PFSK-1 (cell line): ENCODE measurements around a stretch of chr6.

DNA sequence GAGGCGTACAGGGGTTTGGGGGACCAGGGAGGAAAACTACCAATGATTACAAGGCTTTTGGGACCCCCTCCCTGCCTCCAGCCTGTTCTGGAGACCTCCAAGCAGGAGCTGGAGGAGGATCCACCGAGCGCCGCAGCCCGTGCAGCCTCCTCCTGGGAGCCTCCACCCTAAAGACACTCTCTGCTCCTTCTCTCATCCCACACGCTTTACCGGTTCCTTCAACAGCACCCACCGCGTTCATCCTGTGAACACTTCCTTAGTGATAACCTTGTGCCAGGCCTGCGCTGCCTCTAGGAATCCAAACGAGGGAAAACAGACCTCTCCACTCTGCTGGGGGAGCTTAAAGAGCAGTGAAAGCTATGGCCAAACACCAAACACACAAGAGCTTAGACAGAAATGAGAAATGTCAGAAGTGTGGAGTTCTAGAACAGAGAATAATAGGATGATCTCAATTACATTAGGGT lies 28.3 kb upstream of the HLA-DRB5 start:
- RRBS = no CpG with 5 or more reads among the region's 11 CpGs

- RRBS = no CpG with 5 or more reads among the region's 1 CpG
Measured at GRCh38 chr6:32622314-32623484, 14.5 kb upstream of the HLA-DQA1 start.

DNA sequence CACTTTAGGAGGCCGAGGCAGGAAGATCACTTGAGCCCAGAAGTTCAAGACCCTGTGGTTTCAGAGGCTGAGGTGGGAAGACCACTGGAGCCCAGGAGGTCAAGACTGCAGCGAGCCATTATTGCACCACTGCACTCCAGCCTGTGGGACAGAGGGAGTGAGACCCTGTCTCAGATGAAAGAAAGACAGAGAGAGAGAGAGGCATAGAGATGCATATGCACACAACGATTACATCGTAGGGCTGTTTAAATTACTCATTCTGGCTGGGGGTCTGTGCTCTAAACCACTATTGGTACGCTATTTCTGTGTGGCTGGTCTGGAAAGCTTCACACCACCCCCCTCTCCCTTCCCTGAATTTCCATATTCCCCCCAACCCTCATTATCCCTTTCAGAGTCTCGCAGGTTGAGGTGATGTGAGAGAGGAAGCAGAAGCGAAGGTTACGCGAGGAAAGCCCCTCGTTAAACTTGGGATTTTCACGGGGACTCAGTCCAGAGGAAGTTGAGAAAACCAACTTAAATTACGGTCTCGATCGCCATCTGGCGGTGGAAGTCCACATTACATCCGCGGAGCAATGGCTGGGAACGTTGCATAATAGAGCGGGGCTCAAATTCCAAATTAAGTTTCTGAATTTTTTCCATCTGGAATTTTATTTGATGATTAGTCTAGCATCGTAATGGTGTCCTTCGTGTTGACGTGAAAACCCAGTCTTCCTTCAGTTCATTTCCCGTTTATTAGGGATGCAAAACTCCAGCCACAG lies 20.0 kb downstream of the HLA-DOB start:
- RRBS = no CpG with 5 or more reads among the region's 23 CpGs

DNA sequence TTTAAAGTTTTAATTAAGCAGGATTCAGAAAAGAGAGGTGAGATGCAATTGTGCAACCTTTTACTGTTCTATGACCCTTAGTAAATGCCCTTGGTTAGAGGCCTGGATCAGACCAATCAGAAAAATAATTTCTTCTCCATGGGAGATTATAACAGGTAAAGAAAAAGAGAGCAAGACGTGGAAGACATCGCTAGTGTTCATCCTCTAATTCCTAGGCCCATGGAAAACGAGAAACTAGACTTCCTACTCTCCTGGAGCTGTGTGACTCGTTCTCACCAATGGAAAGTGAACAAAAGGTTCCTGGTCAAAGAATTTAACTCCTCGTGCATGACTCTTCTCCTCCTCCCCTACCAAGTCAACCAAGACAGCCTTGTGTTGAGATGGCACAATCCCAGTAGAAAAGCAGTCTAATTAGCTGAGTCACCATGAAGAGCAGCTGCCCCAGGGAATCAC lies 2.7 kb upstream of the HLA-DOB start:
- RRBS = no CpG with 5 or more reads among the region's 5 CpGs

- RRBS = no CpG with 5 or more reads among the region's 11 CpGs
Measured at GRCh38 chr6:32830130-32830802, 8.3 kb downstream of the TAP2 start.

DNA sequence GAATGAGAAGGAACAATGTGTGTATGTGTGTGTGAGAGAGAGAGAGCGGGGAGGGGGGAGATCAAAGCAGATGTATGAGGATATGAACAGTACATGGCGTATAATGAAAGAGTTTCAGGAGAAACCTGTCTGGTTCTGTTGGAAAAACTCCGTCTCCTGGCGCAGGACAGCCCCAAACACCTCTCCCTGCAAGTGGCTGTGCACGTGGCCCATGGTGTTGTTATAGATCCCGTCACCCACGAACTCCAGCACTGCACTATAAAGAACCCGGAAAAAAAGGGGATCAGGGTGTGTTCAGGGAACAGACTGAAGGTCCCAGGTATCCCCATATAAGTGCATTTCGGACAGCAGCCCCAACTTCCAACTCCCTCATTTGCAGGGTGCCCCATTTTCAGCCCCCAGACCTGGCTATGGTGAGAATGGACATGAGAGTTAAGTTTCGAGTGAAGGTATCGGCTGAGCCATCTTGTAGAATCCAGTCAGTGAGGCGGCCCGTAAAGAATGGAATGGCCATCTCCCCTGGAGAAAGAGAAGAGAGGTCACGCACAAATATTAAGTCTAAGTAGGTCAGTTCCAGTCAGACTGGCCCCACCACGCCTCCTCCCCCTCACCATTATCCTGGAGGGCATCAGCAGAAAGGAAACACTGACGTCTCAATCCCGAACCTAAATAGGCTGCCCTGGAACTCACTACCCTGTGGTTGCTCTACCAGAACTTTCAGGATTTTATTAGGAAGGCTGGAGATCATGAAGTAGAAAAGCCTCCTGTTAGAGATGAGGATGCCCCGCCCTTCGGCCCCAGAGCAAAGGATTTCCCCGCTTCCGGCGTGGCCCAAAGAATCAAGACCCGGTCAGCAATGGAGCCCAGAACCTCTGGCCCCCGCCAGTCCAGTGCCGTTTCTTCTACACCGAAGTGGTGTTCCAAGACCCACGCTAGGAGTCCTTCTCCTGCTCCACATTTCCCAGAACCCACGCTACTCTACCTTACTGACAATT lies 1.2 kb downstream of the TAP1 start:
- RRBS = no CpG with 5 or more reads among the region's 28 CpGs

DNA sequence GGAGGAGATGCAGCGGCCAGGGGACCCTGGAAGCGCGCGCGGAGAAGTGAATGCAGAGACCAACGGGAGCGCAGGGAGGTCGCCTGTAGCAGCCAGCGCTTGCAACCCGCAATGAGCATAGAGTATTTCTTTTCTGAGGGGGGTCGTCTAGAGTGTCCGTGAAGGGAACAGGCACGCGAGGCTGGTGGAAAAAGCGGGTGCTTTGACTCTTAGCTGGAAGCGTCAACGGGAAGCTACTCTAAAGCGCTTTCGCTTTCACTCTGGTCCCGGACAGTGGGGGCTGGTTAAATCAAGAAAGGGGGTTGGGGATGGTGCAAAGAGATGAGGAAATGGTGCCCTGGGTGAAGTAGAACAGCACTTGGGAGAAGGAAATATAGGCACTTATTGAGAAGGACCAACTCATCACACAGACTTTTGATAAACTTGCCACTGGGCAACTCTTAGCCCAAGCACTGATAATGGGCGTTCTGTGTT lies 370 bp downstream of the PSMB9 start:
- RRBS = no CpG with 5 or more reads among the region's 21 CpGs

DNA sequence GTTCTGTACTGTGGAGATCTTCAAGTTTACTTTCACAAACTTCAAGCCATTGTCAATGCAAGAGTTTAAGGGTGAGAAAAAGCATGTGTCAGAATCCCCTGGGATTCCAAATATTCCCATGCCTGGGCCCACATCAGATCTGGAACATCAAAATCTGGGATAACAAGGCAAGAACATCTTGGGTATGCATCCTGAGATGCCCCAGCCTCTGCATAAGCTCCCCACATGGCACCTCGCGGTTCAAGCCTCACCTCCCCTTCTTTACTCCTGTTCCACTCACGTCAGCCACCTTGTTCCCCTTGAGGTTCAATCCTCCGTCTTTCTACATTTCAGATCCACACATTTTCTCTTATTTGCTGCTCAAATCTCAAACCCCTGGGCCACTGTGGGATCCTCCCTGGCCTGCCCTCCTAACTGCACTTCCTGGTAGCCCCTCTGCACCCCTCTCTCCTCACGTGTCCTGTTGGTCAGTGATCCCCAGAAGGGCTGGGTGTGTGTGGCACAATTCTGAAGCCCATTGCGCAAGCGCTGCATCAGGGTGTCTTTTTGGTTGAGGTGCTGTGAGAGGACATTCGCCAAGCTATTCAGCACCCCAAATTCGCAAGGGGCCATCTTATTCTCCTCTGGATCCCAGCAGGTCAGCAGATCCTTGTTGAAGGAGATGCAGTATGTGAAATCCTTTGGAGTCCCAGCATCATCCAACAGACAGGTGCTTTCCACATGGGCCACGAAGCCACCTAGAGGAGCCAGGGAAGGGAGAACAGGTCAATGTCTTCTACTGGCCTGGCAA lies 2.4 kb downstream of the HLA-DMB start:
- RRBS = no CpG with 5 or more reads among the region's 10 CpGs

DNA sequence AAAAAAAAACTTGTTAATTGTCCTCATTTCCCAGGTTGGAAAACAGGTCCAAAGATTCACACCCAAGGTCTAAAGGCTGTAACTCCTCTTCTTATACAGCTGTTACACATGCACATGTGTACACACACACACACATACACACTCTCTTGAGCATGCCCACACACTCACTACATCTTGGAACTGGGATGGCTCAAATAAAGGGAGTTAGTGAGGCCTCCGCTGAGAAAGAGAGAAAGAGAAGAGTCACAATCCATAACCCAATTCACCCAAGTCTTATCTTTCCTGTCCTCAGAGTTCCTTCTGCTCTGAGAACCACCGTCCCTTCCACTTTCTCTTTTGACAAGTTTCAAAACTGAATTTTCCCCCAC lies 3.1 kb upstream of the HLA-DMB start:
- RRBS = no CpG with 5 or more reads among the region's 2 CpGs

DNA sequence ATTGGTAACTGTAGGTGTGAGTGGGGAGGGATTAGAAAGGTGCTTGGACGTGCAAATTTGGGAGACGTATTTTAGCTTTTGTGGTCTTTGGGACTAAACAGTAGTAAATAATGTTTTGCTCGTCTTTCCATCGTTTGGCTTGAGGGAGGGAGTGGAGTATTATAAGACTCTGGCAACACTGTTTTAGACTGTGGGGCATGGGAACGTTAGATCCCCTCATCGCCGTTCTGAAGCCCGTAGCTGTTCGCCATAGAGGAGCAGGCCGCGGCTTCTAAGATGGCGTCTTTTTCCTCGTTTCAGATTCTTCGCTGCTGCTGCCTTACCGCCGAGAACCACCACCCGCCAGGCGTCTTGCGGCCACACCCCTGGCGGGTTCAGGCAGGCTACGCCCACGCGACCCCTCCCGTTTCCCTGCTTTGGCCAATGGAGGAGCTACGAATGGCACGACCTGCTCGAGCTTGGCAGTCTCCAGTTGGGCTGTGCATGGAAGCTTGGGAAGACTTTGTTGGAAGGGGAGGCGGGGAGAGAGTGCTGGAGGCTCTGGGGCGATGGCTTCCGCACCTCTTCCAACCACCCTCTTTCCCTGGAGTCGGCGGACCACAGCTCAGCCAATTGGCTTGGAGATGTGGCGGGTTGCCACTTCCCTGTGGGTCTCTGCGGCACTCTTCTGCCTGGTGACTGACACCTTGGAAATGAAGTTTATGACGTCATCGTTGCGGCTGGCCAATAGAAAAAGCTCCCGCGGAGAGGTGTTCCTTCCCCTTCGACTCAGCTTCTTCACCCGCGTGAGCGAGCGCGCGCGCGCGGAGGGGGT lies 3.1 kb downstream of the BRD2 start:
- RRBS = no CpG with 5 or more reads among the region's 49 CpGs

- RRBS = no CpG with 5 or more reads among the region's 9 CpGs
Measured at GRCh38 chr6:32976201-32977227, 8.1 kb downstream of the BRD2 start.

DNA sequence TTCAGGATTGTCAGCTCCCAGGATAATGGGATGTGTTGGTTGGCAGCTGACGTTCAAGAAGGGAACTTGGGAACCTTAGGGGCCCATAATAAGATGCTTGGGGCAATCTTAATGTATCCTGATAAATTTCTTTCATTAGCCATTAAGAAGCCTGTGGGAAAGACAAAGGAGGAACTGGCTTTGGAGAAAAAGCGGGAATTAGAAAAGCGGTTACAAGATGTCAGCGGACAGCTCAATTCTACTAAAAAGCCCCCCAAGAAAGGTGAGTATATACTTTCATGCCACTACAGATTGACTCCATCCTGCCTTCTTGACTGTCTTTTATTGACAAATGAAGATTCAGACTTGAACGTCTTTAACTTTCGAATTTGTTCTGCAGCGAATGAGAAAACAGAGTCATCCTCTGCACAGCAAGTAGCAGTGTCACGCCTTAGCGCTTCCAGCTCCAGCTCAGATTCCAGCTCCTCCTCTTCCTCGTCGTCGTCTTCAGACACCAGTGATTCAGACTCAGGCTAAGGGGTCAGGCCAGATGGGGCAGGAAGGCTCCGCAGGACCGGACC lies 11.9 kb downstream of the BRD2 start:
- RRBS = no CpG with 5 or more reads among the region's 14 CpGs

- RRBS = no CpG with 5 or more reads among the region's 5 CpGs
Measured at GRCh38 chr6:33088786-33089235, 13.0 kb downstream of the HLA-DPB1 start.

DNA sequence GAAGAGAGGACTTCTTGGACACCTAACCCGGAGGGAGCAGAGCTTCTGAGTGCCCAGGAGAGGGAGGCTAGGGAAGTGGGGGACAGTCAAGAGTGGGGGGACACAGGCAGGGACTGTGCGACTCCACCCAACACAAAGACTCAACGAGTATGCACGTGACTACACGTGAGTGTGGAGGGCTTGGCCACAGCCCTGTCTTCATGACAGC lies 30.3 kb downstream of the COL11A2 start:
- RRBS = 31% methylated on average over 1 of the region's 5 CpGs

DNA sequence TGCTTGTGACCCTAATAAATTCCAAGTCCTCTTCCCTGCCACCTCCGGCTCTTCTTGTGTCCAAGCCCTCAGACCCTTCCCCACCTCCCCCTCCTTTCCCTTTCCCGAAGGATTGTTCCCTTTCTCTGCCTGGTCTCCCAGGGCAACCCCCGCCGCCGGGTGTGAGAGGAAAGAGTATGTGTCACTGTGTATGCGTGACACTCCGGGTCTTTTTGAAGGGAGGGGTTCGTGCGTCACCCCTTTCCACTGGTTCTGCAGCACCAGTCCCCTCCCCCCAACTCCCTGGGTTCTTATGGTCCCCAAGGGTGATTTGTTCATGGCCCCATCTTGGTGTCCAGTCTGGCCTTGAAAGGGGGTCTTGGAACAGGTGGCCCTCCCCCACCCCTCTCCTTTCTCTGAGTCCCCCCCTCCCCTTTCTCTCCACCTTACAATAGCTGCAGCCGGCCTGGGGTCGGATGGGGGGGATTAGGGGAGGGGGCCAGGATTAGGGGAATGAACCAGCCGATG lies 1.5 kb upstream of the RING1 start:
- RRBS = 97% methylated on average over 4 of the region's 12 CpGs

GRCh38 chr6:33248864-33249683 lies 22.6 kb downstream of the VPS52 start:
- RRBS = 1% methylated on average over 13 of the region's 59 CpGs

- RRBS = 2% methylated on average over 12 of the region's 37 CpGs
Measured at GRCh38 chr6:33299278-33299694, 544 bp upstream of the RGL2 start.

DNA sequence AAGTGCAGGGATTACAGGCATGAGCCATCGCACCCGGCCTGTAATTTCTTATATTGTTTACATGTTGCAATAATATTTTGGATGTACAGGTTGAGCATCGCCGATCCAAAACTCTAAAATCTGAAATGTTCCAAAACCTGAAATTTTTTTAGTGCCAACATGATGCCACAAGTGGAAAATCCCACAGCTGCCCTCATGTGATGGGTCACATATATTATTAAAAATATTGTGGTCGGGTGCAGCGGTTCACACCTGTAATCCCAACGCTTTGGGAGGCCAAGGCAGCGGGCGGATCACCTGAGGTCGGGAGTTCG lies 4.1 kb upstream of the RGL2 start:
- RRBS = no CpG with 5 or more reads among the region's 11 CpGs

DNA sequence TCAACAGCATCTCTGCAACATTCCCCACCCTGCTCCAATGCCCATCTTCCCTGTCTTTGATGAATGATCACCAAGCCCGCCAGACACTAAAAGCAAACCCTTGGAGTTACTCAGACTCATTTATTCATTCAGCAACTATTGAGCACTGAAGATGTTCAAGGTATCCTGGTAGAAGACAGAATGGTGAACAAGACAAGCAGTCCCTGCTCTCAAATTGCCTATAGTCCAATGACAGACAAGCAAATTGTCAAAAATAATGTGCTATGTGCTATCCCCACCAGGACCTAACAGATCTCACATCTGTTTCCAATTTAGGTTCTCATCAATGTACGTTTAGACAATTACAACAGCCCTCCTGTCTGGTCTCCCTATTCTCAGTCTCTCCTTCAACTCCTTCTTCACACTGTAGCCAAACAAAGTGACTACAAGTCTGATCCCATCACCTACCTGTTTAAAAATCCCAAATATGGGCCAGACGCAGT lies 7.5 kb upstream of the RGL2 start:
- RRBS = no CpG with 5 or more reads among the region's 3 CpGs

GRCh38 chr6:33312694-33313128 lies 1.2 kb downstream of the TAPBP start:
- RRBS = no CpG with 5 or more reads among the region's 17 CpGs